Kidney epithelial cell (primary cell): ENCODE data around the gene NYAP2.

DNA sequence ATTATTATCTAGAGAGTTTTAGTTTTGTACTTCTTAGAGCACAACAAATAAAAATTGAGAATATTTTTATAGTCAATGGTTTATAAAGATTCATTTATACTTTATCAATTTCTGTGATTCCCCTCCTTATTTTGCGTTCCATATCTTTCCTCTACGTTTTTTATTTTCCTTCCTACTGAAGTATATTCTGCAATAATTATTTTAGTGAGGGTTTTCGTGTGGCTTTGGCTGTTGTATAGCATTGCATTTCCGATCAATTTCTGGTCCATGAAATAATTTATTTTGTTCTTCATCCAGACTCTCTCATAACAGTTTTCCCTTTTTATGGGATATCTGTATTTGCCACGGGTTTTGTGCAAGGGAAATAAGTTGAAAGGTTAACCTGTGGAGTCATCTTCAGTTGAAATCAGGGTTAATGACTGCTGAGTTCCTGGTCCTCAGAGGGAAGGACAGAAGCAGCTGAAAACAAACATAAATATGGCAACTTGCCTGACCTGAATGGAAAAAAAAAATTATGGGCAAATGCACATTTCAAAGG lies 47.1 kb upstream of the FAM124B start:
- RAMPAGE, long total RNA: no peak
- RRBS: no CpG with 5 or more reads among the region's 5 CpGs

DNA sequence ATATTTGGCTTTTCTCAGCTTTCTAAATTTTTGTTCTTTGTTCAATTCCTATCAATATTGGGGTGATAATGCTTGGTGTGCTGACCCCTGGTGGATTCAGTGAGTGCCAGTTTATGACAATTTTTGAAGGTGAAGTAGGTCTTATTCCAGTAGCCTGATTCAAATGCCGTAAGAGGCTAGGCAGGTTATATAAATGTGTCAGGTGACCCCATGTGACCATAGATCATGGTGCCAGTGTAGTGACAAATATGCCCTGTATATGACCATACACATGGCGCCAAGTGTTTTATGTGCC lies 47.6 kb upstream of the FAM124B start:
- RAMPAGE, long total RNA: no peak
- RRBS: no CpG with 5 or more reads among the region's 2 CpGs

- RAMPAGE, long total RNA: no peak
- RRBS: no CpG with 5 or more reads among the region's 6 CpGs
Measured at GRCh38 chr2:224523167-224523987, 61.8 kb downstream of the CUL3 start.

GRCh38 chr2:224569690-224570103 lies 15.5 kb downstream of the CUL3 start:
- RAMPAGE, long total RNA: no peak

GRCh38 chr2:224875809-224876577 lies 159.8 kb upstream of the CCDC195 start:
- RAMPAGE, long total RNA: no peak
- RRBS: no CpG with 5 or more reads among the region's 6 CpGs

GRCh38 chr2:224909748-224910586 lies 132.3 kb downstream of the DOCK10 start:
- RAMPAGE, long total RNA: no peak
- RRBS: no CpG with 5 or more reads among the region's 5 CpGs

- RAMPAGE, long total RNA: no peak
- RRBS: no CpG with 5 or more reads among the region's 3 CpGs
Measured at GRCh38 chr2:224942438-224942648, 99.9 kb downstream of the DOCK10 start.

DNA sequence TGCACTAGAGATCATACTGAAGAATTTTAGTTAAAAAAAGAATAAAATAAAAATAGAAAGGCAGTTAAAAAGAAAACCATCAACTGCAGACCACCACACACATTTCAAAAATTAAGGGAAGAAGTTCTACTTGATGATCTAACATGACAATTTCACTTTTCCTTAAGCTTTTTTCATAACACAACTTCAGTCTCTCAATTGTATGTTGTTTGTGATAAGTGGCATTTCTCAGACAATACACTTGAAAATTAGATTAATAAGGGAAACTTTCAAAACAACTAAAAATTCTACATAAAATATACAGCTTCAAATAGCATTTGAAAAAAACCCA lies 99.3 kb downstream of the DOCK10 start:
- RAMPAGE, long total RNA: no peak

- RAMPAGE, long total RNA: no peak
- RRBS: no CpG with 5 or more reads among the region's 4 CpGs
Measured at GRCh38 chr2:224948645-224949185, 93.6 kb downstream of the DOCK10 start.

- RAMPAGE, long total RNA: no peak
- RRBS: no CpG with 5 or more reads among the region's 13 CpGs
Measured at GRCh38 chr2:224982120-224982678, 60.1 kb downstream of the DOCK10 start.

- RAMPAGE, long total RNA: no peak
- RRBS: no CpG with 5 or more reads among the region's 5 CpGs
Measured at GRCh38 chr2:225399476-225399933, at the start of gene NYAP2. TSS of gene NYAP2 (plus strand) at chr2:225399710.

DNA sequence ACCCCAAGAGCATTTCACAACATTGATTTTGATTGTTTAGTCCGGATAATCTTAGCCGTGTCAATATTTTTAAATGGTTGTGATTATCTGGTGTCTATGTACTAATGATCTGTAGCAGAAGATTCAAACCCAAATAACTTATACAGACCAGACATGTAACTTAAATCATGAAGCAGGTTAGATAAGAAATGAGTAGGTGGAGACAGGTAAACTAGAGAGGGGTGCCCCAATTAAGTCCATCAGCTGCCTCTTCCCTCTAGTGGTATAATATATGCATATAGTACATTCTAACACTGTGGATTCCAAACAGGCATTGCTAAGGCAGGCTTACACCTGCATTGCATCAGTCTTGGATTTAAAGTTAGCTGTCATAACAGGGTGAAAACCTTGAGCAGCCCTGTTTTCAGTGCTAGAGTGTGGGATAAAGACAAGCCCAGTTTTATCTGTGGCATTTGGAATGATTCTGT lies 63.4 kb downstream of the NYAP2 start:
- RAMPAGE, long total RNA: no peak
- RRBS: no CpG with 5 or more reads among the region's 2 CpGs

GRCh38 chr2:226048674-226048873 lies 649.1 kb downstream of the NYAP2 start:
- RAMPAGE, long total RNA: no peak
- RRBS: no CpG with 5 or more reads among the region's 3 CpGs

DNA sequence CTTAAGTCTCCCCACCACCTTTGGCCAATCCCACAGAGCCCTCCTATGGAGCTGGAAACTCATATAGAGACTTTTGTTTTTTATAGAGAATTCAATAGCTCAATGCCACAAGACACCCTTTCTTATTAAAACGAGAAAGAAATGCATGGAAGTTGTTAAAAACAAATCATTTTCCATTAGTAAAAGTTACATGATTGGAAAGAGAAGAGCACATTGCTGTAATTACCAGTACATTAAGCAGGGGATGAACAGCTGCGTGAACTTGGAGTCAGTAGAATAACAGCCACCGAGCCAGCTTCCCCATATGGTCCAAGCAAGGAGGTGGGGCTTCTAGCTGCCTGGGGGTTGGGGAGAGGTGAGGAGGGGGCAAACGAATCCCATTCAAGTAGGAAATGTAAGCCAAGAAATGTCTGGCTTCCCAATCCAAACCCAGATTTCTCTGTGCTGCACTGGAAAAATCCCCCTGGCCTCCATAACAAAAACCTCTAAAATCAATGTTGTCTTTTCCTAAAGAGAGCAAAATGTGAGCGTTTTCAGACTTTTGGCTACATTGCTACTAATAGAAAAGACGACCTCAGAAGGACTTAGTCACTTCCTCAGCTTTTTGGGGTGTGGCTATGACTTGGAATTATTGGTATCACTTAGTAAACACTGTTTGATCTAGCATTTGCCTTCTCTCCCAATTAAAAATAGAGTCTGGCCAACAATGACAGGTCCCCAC lies 614.4 kb downstream of the IRS1 start:
- RAMPAGE, long total RNA: no peak
- RRBS: no CpG with 5 or more reads among the region's 6 CpGs

DNA sequence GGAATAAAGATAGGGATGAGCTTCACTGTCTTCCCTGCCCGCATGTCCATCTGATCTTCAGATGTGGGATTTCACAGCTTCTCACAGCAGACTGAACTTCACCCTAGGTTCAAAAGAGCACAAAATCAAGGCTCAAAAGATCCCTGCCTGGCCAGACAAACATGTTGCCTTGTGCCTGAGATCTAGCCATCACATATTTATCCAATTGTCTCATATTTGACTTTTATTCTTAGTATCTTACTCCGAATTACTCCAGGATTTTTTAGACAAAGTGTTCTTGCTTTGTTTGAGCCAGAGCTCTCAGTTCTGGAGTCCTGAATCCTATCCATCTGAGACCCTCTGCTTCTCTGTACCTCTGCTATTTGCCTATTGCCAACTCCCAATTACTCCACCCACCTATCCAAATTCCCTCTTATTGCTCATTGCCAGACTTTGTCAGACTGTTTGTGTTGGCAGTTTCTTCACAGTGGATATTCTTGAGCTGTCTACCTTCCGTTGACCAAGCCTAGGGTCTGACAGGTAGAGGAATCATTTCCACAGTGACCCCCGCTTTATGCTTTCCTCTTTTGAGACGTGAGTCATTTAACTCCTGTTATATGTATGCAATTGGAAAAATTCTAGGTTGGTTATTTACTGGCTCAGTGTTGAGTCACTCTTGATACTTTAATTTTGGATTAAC lies 187.9 kb downstream of the IRS1 start:
- RAMPAGE, long total RNA: no peak
- RRBS: no CpG with 5 or more reads among the region's 5 CpGs

DNA sequence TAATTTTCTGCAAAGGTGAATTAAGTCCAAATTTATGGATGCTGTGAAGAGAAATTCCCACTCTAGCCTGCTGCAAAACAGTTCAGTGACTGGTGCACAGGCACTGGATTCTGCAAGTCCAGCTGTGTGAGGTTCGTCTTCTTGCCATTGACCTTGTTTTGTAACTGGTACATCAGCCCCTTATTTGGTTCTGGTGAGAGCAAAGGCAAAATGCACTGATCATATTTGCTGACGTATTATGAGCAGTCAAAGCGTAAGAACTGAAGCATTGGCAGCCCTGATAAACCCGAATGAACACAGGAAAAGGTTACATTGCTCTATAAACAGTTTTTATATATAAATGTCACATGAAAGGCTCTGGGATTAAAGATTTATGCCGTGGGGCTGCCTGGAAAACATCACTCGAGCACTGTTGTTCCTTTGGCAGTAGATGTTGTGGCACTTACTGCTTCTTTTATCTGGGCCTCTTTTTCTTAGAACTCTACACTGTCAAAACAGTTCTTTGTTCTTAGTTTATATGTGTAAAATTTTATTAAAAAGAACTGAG lies 168.0 kb downstream of the IRS1 start:
- RAMPAGE, long total RNA: no peak
- RRBS: no CpG with 5 or more reads among the region's 6 CpGs

- RAMPAGE, long total RNA: no peak
- RRBS: no CpG with 5 or more reads among the region's 11 CpGs
Measured at GRCh38 chr2:226661606-226662081, 138.0 kb downstream of the IRS1 start.

DNA sequence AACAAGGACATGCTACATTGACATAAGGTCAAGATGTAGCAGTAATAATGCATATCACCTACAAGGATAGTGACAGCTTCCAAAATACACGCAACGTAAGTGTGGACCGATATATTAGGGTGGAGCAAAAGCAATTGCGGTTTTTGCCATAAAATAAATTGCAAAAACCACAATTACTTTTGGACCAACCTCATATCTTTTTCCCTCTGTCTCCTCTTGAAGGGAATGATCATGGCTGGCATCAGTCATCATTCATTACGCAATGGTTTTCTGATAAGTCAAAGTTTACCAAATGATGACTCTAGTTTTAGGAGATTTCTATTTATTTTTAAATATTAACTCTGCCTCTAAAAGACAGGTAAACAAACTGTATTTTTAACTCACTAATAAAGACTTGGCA lies 61.5 kb downstream of the IRS1 start:
- RAMPAGE, long total RNA: no peak
- RRBS: no CpG with 5 or more reads among the region's 5 CpGs

- RAMPAGE, long total RNA: no peak
- RRBS: no CpG with 5 or more reads among the region's 5 CpGs
Measured at GRCh38 chr2:226775969-226776539, 23.6 kb downstream of the IRS1 start.

GRCh38 chr2:226793722-226793921 lies 6.0 kb downstream of the IRS1 start:
- RAMPAGE, long total RNA: no peak
- RRBS: no CpG with 5 or more reads among the region's 2 CpGs